Fallopian tube (tissue), 1 donor: Measurements from ENCODE around the genes SAA4, SAA1, SPTY2D1 and E2F8.

DNA sequence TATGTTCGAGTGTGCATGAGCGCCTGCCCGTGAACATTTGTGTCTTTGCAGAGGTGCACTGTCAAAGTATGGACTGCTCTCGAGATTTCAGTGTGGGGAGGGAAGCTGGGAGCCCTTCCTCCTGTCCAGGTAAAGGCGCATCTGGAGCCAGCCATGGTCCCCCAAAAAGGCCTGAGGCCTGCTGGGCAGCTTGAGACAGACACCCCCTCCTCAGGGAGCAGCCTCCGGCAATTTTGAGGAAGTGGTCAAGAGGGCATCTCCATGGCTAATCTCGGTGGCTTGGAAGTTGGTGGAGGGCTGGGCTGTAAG lies 2.3 kb downstream of the KCNC1 start:
- PRO-cap: unidirectional peak, plus-strand start at position 164 of the sequence

DNA sequence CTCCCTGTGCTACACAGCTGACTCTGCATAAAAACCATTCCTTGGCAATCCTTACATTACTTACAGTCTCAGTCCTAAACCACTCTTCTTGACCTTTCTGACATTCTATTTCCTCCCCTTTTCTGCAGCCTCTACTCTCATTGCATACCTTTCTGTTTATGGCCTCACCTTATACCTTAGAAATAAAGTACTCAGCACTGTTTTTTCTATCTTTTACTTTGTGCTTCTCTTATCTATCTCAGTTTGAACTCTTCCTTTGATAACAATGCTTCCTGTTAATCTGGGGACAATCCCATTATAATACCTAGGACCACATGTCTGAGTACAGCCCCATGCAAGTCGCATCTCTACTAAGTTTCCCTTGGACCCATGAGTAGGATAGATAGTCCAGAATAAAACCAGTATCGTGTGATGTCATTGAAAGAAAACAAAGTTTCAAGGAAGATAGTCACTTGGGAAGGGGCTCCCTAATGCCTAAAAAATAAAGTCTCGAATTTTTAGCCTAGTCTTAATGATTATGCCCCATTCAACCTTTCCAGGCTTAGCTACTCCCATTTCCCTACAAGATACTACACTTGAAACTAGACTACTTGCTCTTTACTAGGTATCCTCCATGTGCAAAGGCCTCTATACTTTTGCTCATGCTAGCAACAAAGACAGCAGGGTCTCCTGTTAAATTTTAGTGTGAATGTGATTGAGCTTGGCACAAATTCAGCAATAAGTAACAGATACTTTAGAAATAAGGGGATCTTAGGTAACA lies 7.2 kb upstream of the SERGEF start:
- PRO-cap: no peak

DNA sequence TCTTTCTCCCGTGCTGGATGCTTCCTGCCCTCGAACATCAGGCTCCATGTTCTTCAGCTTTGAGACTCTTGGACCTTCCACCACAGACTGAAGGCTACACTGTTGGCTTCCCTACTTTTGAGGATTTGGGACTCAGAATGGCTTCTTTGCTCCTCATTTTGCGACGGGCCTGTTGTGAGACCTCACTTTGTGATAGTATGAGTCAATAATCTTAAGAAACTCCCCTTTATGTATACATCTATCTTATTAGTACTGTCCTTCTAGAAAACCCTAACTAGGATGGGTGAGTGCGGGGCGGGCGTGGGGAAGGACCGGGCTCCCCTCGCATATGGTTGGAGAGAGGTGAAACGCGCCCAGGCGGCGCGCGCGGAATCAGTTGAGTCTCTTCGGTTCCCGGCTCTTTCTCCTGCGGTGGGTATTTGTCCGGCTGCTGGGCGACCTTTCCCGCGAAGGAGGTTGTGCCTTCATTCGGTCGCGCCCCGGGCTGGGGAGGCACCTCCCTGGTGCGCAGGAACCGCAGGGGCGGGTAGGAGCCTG lies 27.8 kb downstream of the SAA4 start:
- PRO-cap: no peak

- PRO-cap: no peak
Measured at GRCh38 chr11:18236377-18237563, at the start of gene SAA4. Gene SAA4, minus strand, starts transcription at chr11:18236802.

DNA sequence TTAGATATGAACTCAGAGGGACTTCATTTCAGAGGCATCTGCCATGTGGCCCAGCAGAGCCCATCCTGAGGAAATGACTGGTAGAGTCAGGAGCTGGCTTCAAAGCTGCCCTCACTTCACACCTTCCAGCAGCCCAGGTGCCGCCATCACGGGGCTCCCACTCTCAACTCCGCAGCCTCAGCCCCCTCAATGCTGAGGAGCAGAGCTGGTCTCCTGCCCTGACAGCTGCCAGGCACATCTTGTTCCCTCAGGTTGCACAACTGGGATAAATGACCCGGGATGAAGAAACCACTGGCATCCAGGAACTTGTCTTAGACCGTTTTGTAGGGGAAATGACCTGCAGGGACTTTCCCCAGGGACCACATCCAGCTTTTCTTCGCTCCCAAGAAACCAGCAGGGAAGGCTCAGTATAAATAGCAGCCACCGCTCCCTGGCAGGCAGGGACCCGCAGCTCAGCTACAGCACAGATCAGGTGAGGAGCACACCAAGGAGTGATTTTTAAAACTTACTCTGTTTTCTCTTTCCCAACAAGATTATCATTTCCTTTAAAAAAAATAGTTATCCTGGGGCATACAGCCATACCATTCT lies at the start of gene SAA1:
Gene SAA1, plus strand, starts transcription at position 440 of the 588 bp plus-strand sequence.
- PRO-cap: no peak

DNA sequence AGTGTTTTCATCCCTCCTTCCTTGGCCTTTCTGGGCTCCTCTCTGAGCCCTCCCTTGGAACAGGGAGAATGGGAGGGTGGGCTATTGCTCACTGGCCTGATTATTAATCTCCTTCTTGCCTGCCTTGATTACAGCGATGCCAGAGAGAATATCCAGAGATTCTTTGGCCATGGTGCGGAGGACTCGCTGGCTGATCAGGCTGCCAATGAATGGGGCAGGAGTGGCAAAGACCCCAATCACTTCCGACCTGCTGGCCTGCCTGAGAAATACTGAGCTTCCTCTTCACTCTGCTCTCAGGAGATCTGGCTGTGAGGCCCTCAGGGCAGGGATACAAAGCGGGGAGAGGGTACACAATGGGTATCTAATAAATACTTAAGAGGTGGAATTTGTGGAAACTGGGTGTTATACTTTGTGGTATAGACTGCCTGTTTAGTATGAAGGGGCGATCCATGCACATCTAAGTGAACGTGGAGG lies 3.6 kb downstream of the SAA1 start:
- PRO-cap: no peak

DNA sequence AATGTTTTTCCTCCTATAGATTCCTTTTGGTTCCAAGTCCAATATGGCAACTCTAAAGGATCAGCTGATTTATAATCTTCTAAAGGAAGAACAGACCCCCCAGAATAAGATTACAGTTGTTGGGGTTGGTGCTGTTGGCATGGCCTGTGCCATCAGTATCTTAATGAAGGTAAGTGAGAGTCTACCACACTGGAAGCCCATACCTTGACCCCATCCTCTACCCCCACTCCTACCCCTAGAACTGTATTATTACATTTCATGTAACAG lies 2.4 kb downstream of the LDHA start:
- PRO-cap: no peak

DNA sequence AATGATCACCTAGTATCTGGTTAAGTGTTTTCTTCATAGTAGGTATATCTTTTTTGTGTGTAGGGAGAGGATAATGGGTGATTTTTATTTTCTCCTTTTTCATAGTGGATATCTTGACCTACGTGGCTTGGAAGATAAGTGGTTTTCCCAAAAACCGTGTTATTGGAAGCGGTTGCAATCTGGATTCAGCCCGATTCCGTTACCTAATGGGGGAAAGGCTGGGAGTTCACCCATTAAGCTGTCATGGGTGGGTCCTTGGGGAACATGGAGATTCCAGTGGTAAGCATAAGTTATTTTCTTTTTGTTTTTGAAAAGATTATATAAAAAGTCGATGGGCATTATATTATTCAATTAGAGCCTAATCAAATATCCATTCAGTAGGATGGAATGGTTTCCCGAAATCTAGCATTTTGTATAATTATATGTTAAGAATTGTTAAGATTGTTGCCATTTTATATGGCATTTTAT lies 8.4 kb downstream of the LDHA start:
- PRO-cap: no peak

GRCh38 chr11:18633823-18634654 lies at the start of gene SPTY2D1:
Gene SPTY2D1, minus strand, starts transcription at chr11:18634342.
- PRO-cap: bidirectional peak, plus-strand start at chr11:18634588, minus-strand start at chr11:18634378

DNA sequence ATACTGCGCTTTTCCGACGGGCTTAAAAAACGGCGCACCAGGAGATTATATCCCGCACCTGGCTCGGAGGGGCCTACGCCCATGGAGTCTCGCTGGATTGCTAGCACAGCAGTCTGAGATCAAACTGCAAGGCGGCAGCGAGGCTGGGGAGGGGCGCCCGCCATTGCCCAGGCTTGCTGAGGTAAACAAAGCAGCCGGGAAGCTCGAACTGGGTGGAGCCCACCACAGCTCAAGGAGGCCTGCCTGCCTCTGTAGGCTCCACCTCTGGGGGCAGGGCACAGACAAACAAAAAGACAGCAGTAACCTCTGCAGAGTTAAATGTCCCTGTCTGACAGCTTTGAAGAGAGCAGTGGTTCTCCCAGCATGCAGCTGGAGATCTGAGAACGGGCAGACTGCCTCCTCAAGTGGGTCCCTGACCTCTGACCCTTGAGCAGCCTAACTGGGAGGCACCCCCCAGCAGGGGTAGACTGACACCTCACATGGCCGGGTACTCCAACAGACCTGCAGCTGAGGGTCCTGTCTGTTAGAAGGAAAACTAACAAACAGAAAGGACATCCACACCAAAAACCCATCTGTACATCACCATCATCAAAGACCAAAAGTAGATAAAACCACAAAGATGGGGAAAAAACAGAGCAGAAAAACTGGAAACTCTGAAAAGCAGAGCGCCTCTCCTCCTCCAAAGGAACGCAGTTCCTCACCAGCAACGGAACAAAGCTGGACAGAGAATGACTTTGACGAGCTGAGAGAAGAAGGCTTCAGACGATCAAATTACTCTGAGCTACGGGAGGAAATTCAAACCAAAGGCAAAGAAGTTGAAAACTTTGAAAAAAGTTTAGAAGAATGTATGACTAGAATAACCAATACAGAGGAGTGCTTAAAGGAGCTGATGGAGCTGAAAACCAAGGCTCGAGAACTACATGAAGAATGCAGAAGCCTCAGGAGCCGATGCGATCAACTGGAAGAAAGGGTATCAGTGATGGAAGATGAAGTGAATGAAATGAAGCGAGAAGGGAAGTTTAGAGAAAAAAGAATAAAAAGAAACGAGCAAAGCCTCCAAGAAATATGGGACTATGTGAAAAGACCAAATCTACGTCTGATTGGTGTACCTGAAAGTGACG lies 18.7 kb downstream of the ZDHHC13 start:
- PRO-cap: no peak

- PRO-cap: unidirectional peak, minus-strand start at chr11:19193999
Measured at GRCh38 chr11:19193860-19194407, 7.8 kb downstream of the CSRP3 start.

GRCh38 chr11:19209617-19209964 lies 7.8 kb upstream of the CSRP3 start:
- PRO-cap: no peak

GRCh38 chr11:19240781-19241457 lies at the start of gene E2F8:
Gene E2F8, minus strand, starts transcription at chr11:19240945.
- PRO-cap: bidirectional peak, plus-strand start at chr11:19241140, minus-strand start at chr11:19240942

DNA sequence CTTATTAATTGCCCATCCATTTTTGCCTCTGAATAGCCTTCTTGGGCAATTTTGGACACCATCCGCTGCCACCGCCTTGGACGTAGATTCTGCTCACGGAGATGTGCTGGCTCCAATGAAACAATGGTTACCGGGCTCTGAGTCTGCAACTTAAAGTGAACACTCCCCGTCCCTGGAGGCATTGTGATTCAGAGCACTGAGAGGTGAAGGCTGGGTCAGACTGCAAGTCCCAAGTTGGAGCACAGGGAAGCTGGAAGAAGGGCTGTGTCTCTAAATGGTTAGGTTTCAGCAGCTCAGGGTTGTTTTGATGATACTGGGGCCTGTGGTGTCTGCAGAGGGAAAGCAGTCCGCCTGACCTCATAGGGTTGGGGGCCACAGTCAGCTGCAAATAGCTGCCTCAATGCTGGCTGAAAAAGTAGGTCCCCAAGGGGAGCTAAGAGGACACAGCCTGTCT lies 213.2 kb upstream of the E2F8 start:
- PRO-cap: no peak

DNA sequence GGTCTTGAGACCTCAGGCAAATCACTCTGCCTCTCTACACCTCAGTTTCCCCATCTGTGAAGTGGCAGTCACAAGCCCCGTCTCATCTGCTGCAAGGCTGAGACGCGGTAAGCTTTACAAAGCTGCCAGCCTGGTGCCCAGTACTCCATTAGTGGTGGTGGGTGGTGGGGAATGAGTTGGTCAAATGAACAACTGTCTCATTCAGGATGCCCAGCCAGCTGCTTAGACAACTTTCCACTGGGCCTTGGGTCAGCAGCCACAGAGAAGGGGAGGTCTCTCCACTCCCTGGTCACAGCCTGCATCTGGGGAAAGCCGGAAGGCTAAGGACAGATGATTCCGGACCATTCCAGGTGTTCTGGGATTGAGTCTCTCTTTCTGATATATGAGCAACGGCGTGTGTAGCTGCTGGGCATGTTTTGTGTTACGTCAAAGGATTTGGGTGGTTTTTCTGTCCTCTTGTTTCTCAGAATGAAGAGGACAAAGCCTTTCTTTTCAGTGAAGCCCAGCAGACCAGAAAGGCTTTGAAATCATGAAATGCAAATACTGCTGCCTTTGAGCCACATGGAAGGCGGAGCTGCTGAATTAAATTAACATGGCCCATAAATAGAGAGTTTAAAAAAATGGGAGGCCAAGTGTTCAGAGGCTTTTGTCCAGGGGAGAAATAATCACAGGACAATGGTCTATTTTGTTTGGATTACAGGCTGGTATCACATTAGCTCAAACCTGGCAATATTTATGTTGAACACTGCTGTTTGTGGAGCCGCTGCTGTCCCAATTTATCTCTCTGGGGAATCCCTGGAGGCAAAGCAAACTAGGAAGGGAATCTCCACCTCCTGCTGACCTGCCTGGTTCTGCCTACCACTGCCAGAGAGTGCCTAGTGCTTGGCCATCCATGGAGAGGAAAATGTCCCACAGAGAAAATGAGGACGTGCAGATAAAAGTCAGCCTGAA lies 234.3 kb upstream of the E2F8 start:
- PRO-cap: no peak

DNA sequence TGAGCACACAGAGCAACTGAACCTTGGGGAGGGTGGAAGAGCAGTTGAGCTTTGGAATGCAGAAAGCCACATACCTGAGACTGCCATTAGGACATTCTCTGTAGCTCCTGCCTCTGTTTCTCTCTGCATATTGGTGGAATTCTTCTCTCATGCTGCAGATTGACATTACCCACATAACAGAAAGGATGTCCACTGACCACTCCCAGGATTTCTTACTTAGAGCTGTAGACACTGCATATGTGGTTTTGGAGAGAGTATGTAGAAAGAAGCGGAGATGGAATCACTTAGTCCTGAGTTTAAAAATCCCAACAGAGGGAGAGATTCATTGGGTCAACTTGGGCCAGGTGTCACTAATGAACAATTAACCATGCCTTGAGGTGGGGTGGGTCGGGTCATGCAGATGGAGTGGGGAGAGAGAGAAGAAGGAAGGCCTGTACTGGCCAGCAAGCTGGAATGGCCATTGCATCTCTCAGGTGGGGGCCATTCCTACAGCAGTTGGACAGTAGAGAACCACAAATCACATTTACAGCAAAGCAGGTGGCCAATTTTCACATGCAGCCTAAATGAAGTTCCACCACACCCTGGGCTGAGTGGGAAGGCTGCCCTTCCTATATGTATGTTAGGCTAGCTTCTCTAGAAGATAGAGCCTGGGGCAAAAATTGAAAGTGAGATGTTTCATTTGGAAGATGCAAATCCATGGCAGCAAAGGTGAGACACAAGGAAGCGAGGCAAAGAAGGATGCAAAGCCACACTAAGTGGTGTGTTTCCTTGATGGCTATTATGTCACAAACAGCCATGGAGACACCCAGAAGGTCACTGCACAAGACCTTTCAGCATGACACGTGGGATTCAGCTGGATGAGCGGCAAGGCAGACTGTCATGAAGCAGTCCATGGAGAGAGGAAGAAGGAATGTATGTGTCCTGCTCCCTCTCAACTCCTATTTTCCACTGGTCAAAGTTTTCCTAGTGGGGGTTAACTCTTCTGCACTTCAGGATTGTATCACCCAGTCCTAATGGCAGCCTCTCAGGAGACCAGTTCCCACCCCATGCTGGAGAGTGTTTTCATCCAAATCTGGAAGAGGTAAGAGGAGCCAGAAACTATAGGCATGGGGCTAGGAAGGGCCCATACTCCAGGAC lies 207.1 kb upstream of the NAV2 start:
- PRO-cap: no peak

GRCh38 chr11:19510199-19510834 lies 202.3 kb upstream of the NAV2 start:
- PRO-cap: no peak

DNA sequence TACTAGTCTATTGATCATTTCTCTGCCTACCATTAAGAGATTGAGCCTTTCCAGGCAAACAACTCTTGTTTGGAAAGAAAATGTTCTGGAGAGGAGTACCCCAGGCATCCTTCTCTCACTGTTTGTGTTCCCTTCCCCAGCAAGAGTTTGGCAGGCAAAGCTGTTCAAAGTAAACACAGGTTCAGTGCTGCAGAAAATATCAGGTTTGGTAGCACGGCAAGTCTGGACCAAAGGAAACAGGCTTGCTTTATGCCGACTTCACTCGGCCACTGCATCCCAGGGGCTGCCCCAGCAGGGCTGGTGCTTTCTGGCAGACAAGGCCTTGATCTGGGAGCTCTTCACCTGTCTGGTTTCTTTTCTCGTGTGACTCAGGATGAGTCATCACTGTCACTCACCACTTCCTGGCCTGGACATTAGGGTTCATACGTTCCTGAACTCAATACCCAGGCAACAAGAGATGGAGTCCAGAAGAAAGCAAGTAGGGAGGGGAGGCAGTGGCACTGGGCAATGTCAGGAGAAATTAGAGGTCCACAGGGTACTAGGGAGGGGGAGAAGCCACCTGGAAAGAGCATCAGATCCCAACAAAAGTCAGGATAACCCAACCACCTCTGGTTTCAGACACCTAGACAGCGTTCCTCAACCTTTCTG lies 52.5 kb upstream of the NAV2 start:
- PRO-cap: no peak

- PRO-cap: no peak
Measured at GRCh38 chr11:19715377-19715904, 2.8 kb downstream of the NAV2 start.

- PRO-cap: unidirectional peak, minus-strand start at chr11:19753648; unidirectional peak, minus-strand start at chr11:19753676
Measured at GRCh38 chr11:19753481-19753850, 40.8 kb downstream of the NAV2 start.